Keratinocyte (primary cell): Measurements from ENCODE around the genes ITPKA and STARD9.

DNA sequence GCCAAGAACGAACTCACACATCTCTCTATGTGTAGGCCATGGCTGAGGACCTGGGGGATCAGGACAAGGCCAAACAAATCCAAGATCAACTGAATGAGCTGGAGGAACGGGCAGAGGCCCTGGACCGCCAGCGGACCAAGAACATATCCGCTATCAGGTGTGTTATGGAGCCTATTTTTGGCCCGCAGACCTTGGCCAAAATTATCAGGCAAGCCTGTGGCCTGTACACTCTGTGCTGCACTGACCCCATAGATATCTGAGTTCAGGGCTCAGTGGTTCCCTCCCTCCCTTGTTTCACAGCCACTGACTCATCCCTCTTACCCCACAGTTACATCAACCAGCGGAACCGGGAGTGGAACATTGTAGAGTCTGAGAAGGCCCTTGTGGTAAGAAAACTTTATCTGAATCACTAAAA, 16.5 kb upstream of the ITPKA start:
CAGE:
- cytosol, long polyA minus RNA, result no peak
- cytosol, long polyA plus RNA, result no peak
- long polyA plus RNA, result no peak
- nucleus, long polyA minus RNA, result no peak
- nucleus, long polyA plus RNA, result no peak

GRCh38 chr15:41492958-41493945, at the start of gene ITPKA:
Gene ITPKA, plus strand, starts transcription at chr15:41493874.
CAGE:
- cytosol, long polyA minus RNA, result no peak
- cytosol, long polyA plus RNA, result no peak
- long polyA plus RNA, result no peak
- nucleus, long polyA minus RNA, result no peak
- nucleus, long polyA plus RNA, result no peak

DNA sequence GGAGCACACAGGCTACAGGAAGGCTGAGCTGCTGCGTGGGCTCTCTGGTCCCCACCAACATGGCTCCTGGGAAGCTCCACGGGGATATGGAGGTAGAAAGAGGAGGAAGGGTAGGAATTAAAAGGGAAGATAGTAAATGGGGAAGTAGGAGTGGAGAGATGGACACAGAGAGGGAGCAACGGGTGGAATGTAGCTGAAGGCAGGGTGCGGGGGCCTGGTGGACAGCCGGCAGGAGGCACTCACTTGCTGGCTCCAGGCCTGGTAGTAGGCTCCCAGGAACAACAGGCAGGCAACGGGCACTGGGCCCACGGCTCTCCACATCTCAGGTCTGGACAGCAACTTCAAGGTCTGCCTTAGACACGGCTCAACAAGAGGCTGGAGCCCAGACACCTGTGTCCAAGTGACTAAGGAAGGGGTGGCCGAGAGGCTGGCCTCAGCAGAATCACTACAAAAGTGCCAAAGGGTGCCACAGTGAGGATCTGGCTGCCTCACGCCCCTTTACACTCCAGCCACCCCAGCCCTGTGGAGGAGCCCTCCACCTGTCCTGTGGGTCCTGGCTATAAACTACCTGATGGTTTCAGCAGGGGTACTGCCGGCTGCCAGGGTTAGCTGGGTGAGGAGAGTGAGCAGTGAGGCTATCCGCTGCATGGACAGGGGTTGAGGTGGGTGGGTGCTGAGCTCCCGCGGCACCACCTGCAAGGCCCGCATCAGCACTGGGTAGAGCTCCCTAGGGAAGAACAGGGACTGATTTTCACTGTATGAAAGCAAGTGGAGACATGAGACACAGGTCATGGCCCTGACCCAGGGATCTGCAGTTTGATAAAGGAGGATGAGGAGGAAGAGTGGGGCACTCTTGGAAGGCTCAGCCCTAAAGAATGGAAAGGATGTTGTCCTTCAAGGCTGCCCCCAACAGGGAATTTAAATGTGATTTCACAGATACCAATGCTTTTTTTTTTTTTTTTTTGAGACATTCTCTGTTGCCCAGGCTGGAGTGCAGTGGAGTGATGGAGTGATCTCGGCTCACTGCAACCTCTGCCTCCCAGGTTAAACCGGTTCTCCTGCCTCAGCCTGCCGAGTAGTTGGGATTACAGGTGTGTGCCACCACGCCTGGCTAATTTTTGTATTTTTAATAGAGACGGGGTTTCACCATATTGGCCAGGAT, 10.3 kb upstream of the LTK start:
CAGE:
- cytosol, long polyA minus RNA, result no peak
- cytosol, long polyA plus RNA, result no peak
- long polyA plus RNA, result no peak
- nucleus, long polyA minus RNA, result no peak
- nucleus, long polyA plus RNA, result no peak

GRCh38 chr15:41659974-41660230, 100.9 kb downstream of the TYRO3 start:
CAGE:
- cytosol, long polyA minus RNA, result no peak
- cytosol, long polyA plus RNA, result no peak
- long polyA plus RNA, result no peak
- nucleus, long polyA minus RNA, result no peak
- nucleus, long polyA plus RNA, result no peak

DNA sequence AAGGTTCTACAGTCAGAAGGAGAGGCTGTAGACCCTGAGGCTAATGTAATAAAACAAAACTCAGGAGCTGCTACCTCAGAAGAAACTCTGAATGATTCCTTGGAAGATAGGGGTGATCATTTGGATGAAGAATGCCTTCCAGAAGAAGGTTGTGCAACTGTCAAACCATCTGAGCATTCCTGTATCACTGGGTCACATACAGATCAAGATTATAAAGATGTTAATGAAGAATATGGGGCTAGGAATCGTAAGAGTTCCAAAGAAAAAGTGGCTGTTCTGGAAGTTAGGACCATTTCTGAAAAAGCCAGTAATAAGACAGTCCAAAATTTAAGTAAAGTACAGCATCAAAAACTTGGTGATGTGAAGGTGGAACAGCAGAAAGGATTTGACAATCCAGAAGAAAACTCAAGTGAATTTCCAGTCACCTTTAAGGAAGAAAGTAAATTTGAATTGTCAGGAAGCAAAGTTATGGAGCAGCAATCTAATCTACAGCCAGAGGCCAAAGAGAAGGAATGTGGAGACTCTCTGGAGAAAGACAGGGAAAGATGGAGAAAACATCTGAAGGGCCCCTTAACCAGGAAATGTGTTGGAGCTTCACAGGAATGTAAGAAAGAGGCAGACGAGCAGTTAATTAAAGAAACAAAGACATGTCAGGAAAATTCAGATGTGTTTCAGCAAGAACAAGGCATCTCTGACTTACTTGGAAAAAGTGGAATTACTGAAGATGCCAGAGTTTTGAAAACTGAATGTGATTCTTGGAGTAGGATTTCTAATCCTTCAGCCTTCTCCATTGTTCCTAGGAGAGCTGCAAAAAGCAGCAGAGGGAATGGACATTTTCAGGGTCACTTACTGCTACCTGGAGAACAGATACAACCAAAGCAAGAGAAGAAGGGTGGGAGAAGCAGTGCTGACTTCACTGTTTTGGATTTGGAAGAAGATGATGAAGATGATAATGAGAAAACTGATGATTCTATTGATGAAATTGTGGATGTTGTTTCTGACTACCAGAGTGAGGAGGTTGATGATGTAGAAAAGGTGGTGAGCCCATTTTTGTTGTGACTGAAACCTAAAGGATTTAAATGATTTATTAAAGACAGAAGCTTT, 24.4 kb upstream of the MAPKBP1 start:
CAGE:
- cytosol, long polyA minus RNA, result no peak
- cytosol, long polyA plus RNA, result no peak
- long polyA plus RNA, result no peak
- nucleus, long polyA minus RNA, result start-site peak on the minus strand centred at position 400 of the sequence, 94 bp wide, 8 reads; start-site peak on the minus strand centred at position 633 of the sequence, 155 bp wide, 8 reads
- nucleus, long polyA plus RNA, result no peak

DNA sequence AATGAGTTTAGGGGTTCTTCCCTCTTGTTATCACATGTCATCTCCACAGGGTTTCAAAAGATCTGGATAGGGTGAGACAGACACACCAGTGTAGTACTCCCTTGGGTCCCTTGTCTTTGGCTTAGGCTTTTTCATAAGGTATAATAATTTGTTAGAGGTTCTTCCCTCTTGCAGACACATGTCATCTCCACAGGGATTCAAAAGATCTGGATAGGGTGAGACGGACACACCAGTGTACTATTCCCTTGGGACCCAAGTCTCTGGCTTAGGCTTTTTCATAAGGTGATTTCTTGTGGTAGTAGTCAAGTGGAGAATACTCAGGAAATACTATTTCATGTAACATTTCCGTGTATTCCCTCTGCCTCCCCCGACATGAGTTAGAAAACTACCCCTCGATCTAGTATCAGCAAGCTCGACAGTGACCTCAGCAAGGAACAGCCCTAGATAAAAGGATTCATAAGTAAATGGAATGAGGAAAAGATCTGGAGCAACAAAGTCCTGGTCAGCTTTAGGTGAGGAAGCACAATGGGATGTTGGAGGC, 939 bp upstream of the MAPKBP1 start:
CAGE:
- cytosol, long polyA minus RNA, result no peak
- cytosol, long polyA plus RNA, result no peak
- long polyA plus RNA, result no peak
- nucleus, long polyA minus RNA, result no peak
- nucleus, long polyA plus RNA, result no peak

DNA sequence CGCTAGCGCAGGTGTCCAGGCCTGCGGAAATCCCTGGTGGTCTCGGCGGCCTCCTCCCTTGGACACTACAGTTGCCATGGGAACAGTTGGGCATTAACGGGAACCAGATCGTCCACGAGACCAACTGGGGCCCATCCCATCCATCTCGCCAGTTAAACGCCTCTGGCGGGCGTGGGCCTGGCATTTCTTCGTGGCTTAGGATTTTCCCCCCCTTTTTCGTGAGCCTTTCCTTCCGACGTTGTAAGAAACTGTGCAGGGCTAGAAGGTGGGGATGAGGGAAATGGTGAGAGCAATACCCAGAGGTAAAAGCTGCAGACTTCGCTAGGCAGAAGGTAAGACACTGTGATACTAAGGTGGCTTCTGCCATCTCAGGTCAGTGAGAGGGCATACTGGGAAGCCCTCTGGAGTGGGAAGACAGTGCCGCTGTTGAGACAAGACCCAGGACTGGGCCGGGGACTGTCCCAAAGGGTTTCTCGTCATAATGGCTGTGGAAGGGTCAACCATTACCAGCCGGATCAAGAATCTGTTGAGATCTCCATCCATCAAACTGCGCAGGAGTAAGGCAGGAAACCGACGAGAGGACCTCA, 604 bp downstream of the MAPKBP1 start:
CAGE:
- cytosol, long polyA minus RNA, result no peak
- cytosol, long polyA plus RNA, result no peak
- long polyA plus RNA, result no peak
- nucleus, long polyA minus RNA, result no peak
- nucleus, long polyA plus RNA, result no peak

DNA sequence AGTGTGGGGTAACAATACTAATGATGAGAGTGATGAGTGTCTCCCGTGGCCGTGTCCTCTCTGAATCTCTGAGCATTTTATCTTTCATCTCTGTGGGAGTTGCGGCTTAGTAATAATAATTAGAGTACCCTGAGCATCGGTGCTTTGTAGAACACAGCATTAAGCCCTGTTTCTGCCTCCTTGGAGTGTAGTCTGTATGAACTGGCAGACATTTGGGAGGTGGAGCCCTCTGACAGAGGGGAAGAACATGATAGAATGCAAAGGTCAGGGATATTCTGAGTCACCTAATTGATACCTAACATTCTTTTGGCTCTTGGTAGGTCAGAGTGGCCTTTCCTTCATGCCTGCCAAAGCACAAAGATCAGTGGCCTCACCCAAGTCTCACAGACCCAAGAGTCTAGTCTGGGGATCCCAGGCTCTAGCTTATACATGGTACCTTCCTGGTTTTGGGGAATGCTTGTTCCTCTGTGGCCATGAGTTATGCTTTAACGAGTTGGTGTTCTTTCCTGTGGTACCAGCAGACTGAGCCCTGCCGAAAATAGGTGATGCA, 24.9 kb downstream of the MAPKBP1 start:
CAGE:
- cytosol, long polyA minus RNA, result no peak
- cytosol, long polyA plus RNA, result no peak
- long polyA plus RNA, result no peak
- nucleus, long polyA minus RNA, result no peak
- nucleus, long polyA plus RNA, result no peak

DNA sequence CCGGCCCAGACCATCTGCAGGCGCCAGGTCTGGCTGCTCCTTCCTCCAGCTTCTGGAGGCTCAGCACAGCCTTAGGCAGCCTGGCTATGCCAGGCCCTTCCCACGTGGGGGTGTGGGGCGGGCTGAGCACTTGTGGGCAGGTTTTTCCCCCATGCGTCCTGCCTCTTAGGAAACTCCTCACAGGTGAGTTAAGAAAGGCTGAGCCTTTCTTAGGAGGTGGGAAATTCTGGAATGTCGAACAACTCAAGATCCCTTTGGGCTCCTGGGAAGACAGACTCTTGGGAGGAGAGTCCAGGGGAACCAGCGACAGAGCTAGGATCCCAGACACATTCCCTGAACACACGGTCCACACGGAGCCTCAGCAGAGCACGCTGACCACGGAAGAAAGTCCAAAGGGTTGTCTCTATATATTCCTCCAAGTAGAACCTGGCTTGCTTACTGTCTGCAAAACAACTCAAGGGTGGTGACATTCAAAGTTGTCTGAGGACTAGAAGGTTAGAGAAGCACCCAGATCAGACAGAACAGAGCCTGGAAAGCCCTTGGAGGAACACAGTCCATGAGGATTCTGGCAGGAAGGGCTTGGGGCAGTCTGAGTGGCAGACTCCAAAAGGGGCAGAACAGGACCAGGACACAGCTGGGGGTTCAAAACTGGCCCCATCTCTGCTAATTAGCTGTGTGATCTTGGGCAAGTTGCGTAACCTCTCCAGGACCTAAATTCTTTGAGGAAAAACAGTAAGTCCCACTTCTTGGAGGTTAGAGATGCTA, 11.5 kb downstream of the PLA2G4B start:
CAGE:
- cytosol, long polyA minus RNA, result no peak
- cytosol, long polyA plus RNA, result no peak
- long polyA plus RNA, result no peak
- nucleus, long polyA minus RNA, result no peak
- nucleus, long polyA plus RNA, result no peak

DNA sequence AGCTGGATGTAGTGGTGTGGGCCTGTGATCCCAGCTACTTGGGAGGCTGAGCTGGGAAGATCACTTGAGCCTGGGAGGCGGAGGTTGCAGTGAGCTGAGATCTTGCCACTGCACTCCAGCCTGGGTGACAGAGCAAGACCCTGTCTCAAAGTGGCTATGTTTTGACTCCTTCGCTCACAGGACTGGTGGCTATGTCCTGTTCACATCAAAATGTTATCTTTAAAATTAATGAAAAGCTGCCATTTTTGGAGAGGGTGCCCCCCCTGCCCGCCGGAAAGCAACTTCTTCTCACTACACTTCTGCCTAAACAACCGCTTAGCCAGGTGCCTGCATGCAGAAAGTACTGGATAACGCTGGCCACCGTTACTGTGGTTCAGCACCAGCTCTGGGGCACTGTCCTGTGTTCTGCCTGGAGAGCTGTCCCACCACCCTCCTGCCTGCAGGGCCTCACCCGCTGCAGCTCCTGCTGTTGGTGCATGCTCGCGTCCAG, 19.5 kb downstream of the PLA2G4B start:
CAGE:
- cytosol, long polyA minus RNA, result no peak
- cytosol, long polyA plus RNA, result no peak
- long polyA plus RNA, result no peak
- nucleus, long polyA minus RNA, result no peak
- nucleus, long polyA plus RNA, result no peak

GRCh38 chr15:41936499-41937605, 35.5 kb downstream of the EHD4 start:
CAGE:
- cytosol, long polyA minus RNA, result no peak
- cytosol, long polyA plus RNA, result no peak
- long polyA plus RNA, result no peak
- nucleus, long polyA minus RNA, result no peak
- nucleus, long polyA plus RNA, result no peak

DNA sequence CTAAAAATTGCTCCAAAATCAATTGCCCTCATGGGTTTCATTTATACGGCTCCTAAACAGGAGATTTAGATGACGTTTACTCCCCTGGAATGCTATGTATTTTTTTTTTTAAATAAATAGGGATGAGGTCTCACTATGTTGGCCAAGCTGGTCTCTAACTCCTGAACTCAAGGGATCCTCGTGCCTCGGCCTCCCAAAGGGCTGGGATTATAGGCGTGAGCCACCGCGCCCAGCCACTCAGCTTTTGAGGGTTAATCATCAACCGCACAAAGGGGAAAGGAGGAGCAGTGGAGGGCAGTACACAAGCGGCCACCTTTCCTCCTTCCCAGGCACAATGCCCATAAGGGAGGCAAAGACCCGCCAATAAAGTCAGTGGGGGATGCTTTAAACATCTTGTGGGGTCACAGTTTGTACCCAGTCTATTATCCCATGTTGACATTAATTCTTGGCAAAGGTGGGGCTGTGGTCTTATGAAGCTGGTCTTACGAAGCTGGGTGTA, 32.4 kb downstream of the EHD4 start:
CAGE:
- cytosol, long polyA minus RNA, result no peak
- cytosol, long polyA plus RNA, result no peak
- long polyA plus RNA, result no peak
- nucleus, long polyA minus RNA, result no peak
- nucleus, long polyA plus RNA, result no peak

CAGE:
- cytosol, long polyA minus RNA, result no peak
- cytosol, long polyA plus RNA, result no peak
- long polyA plus RNA, result no peak
- nucleus, long polyA minus RNA, result no peak
- nucleus, long polyA plus RNA, result no peak
These were observed 20.9 kb downstream of the EHD4 start for GRCh38 chr15:41951422-41951878.

DNA sequence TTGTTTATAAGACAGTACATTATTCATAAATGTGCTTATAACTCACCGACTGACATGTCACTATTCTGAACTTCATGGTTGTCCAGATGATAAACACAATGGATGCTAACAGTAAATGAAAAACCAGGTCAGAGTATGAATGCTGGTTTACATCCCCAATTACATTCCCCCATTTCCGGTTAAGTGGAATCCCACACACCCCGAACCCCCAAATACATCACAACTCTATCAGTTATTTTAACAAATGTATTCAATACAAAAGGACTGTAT, 19.5 kb upstream of the VPS39 start:
CAGE:
- cytosol, long polyA minus RNA, result no peak
- cytosol, long polyA plus RNA, result no peak
- long polyA plus RNA, result no peak
- nucleus, long polyA minus RNA, result no peak
- nucleus, long polyA plus RNA, result no peak

CAGE:
- cytosol, long polyA minus RNA, result no peak
- cytosol, long polyA plus RNA, result no peak
- long polyA plus RNA, result no peak
- nucleus, long polyA minus RNA, result no peak
- nucleus, long polyA plus RNA, result no peak
These were observed 6.0 kb upstream of the TMEM87A start for GRCh38 chr15:42279008-42279884.

DNA sequence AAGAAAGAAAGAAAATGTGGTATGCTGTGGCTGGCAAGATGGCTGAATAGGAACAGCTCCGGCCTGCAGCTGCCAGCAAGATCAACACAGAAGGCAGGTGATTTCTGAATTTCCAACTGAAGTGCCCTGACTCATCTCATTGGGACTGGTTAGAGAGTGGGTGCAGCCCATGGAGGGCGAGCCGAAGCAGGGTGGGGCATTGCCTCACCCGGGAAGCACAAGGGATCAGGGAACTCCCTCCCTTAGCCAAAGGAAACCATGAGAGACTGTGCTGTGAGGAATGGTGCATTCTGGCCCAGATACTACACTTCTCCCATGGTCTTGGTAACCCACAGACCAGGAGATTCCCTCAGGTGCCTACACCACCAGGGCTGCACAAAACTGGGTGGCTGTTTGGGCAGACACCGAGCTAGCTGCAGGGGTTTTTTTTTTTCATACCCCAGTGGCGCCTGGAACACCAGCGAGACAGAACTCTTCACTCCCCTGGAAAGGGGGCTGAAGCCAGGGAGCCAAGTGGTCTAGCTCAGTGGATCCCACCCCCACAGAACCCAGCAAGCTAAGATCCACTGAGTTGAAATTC, 27.9 kb upstream of the TMEM87A start:
CAGE:
- cytosol, long polyA minus RNA, result no peak
- cytosol, long polyA plus RNA, result no peak
- long polyA plus RNA, result no peak
- nucleus, long polyA minus RNA, result no peak
- nucleus, long polyA plus RNA, result no peak

DNA sequence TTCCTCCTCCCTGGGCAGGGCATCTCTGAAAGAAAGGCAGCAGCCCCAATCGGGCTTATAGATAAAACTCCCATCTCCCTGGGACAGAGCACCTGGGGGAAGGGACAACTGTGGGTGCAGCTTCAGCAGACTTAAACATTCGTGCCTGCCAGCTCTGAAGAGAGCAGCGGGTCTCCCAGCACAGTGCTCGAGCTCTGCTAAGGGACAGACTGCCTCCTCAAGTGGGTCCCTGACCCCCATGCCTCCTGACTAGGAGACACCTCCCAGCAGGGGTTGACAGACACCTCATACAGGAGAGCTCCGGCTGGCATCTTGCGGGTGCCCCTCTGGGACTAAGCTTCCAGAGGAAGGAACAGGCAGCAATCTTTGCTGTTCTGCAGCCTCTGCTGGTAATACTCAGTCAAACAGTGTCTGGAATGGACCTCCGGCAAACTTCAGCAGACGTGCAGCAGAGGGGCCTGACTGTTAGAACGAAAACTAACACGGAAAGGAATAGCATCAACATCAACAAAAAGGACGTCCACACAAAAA, 28.6 kb upstream of the TMEM87A start:
CAGE:
- cytosol, long polyA minus RNA, result no peak
- cytosol, long polyA plus RNA, result no peak
- long polyA plus RNA, result no peak
- nucleus, long polyA minus RNA, result no peak
- nucleus, long polyA plus RNA, result no peak

DNA sequence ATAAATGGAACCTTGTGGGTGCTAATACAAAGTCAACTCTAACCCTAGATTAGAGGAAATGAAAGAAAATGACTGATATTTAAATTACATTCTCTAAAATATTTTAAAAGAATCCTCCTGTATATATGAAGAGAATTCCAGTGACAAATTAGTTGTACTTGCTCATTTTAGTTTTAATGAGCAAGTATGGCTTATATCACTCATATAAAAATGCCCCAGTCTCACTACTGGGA, 49.2 kb downstream of the ZNF106 start:
CAGE:
- cytosol, long polyA minus RNA, result no peak
- cytosol, long polyA plus RNA, result no peak
- long polyA plus RNA, result no peak
- nucleus, long polyA minus RNA, result no peak
- nucleus, long polyA plus RNA, result no peak

GRCh38 chr15:42531302-42531898, 17.2 kb downstream of the LRRC57 start:
CAGE:
- cytosol, long polyA minus RNA, result no peak
- cytosol, long polyA plus RNA, result no peak
- long polyA plus RNA, result no peak
- nucleus, long polyA minus RNA, result no peak
- nucleus, long polyA plus RNA, result no peak

DNA sequence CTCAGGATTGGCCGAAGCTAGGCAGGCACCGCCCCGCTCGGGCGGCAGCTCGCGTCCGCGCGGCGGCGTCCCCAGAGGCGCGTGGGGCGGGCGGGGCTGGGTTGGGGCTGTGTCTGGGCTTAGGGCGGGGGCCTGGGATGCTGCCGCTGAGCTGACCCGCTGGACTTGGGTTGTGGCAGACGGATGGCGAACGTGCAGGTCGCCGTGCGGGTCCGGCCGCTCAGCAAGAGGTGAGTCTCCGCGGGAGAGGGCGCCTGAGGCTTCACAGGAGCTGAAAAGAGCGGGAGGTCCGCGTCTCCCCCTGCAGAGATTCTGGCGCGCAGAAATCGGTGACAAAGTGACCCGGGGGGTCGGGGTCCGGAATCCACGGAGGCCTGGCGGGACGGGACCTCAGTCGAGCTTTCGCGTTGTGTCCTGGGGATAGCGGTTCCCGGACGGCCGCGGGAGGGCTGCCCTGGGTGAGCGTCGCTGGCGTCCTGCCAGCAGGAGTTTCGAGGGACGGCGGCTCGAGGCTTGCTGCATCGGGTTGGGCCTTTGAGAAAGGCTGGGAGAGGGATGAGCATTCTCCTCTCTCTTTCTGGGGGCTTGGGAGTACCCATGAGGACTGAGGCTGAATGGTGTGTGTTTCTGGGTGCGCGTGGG, at the start of gene STARD9:
TSS of gene STARD9 (plus strand) at position 74 of the 642 bp plus-strand sequence.
CAGE:
- cytosol, long polyA minus RNA, result no peak
- cytosol, long polyA plus RNA, result no peak
- long polyA plus RNA, result no peak
- nucleus, long polyA minus RNA, result no peak
- nucleus, long polyA plus RNA, result no peak